Right lobe of liver (tissue), 4 donors: ENCODE data around the gene MCTP1.

DNA sequence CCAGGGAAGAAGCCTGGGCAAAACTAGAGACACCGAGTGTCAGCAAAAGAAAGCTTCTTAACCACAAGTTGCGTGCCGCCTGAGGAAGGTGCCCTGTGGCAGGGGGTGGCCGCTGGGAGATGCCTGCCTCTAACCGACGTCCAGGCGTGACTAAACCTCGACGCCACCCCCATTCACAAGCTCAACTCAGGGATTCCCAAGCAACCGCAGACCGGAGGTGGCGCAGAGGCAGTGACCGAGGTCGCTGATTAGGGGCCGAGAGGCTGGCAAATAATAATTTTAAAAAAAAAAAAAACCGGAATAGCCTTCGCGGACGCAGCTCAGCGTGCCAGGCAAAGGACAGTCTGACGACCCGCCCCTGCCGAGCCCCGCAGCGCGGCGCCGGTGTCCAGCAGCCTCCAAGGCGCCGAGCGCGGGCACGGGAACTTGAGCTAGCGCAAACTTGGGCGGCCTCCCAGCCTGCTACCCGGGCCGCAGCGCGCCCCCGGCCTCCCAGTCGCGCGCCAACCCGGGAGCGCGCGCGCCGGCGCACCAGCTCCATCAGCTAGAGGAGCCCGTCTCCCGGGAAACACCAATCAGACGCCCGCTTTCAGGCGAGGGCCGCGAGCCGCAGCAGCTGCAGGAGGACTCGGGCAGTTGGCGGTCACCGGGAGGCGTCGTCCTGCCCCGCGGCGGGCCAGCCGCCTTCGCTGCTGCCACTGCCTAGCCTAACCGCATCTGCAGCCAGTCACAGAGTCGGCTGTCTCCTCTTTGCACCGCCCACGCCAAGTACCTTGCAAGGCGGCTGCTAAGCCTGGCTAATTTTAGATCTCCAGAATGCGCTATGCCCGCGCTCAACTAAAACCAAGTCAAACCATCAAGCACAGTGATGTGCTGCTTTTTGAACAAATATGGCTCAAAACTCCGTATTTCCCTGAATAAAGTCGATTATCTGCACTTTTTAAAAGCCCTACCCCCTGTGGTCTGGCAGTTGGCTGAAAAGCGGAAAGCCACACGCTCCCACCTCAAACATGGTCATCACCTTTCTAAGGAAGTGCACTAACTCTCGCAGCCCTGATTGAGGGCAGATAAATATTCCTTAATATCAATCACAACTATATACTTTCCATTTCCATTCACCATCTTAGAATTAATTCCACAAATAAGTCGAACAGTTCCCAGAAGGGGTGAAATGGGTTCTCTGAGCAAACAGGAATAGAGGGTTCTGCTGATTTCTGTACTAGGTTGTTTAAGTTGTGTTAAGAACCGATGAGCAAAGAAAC lies 222.0 kb downstream of the MEF2C start:
- PRO-cap, 4 experiments, result no peak in any of the 4 experiments
- RAMPAGE, long total RNA, 2 experiments, result no peak in any of the 2 experiments

DNA sequence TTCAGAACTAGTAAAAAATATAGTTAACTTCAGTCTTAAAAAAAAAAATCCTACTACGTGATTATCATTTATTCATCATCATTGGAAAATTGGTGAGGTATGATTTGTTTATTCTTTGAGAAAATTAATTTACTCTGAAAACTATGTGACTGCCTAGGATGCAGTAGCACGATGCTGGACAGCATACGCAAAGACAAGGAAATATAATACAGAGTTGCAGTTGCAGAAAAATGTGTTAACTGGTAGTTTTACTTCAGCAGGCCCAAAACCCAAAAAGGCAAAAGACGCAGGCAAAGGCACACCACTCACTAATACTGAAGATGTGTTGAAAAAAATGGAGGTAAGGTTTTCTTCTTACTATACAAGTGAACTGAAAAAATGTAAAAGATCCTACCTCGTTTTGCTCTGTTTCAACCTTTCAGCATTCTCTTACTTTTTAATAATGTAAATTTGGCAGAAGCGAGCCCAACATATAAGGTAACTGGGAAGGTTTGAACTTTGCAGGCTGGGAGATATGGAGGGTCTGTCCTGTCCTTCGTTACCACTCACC lies 27.1 kb downstream of the POLR3G start:
- PRO-cap, 4 experiments, result no peak in any of the 4 experiments
- RAMPAGE, long total RNA, 2 experiments, result no peak in any of the 2 experiments

GRCh38 chr5:90506136-90506754 lies 23.1 kb downstream of the LYSMD3 start:
- PRO-cap, 4 experiments, result no peak in any of the 4 experiments
- RAMPAGE, long total RNA, 2 experiments, result no peak in any of the 2 experiments

GRCh38 chr5:90516677-90518116 lies 12.2 kb downstream of the LYSMD3 start:
- PRO-cap, 4 experiments, result no peak in any of the 4 experiments
- RAMPAGE, long total RNA, 2 experiments, result no peak in any of the 2 experiments

- PRO-cap, 4 experiments, result no peak in any of the 4 experiments
- RAMPAGE, long total RNA, 2 experiments, result no peak in any of the 2 experiments
These were observed 6.9 kb downstream of the LYSMD3 start for GRCh38 chr5:90522274-90523087.

- PRO-cap, 4 experiments, result no peak in any of the 4 experiments
- RAMPAGE, long total RNA, 2 experiments, result no peak in any of the 2 experiments
These were observed 261.6 kb downstream of the ARRDC3 start for GRCh38 chr5:91121603-91121930.

GRCh38 chr5:91245115-91245595 lies 138.0 kb downstream of the ARRDC3 start:
- PRO-cap, 4 experiments, result no peak in any of the 4 experiments
- RAMPAGE, long total RNA, 2 experiments, result no peak in any of the 2 experiments

- PRO-cap, 4 experiments, result peak in 1 of 4 experiments; most common minus-strand start chr5:91281568 (in 1)
- RAMPAGE, long total RNA, 2 experiments, result no peak in any of the 2 experiments
These were observed 101.6 kb downstream of the ARRDC3 start for GRCh38 chr5:91281391-91282031.

DNA sequence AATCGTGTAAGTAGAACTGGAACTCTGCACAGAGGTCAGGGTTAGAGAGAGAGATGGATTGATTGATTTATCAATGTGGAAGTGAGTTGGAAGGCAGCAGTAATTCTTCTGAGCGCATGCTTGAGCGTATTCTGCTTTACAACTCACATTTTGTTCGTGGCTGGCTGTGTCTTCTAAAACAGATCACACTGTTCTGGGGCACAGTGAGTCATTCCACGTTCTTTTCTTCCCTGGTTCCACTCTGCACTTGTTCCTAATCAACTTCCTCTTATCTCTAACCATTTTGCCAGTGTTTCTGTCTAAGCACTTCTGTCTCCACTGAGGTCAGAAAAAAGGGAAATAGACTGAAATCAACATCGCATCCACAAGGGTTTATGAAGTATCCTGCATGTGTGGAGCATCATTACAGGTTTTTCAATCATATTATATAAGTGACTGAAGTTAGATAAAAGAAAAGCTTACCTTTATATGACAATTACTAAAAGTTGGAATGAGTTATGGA lies 86.7 kb upstream of the ARRDC3 start:
- PRO-cap, 4 experiments, result peak in 2 of 4 experiments; most common plus-strand start position 367 of the sequence (in 1); most common minus-strand start position 145 of the sequence (in 2)
- RAMPAGE, long total RNA, 2 experiments, result no peak in any of the 2 experiments

DNA sequence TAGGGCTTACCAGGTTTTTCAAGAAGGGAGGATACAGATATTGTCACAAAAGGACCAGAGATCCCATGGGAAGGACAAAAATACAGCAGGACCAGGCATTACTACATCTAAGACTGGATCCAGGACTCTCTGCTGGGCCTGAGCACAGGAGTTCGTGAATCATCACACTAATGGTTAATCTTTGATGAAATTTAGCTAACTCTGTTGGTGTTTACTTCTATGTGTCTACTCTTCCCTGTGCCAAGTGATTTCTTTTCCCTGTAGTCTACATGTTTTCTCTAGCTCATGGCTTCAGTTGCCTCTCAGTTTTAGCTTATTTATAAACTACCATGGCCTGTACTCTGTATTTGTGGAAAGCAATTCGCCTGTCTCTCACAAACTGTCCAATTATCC lies 988.5 kb upstream of the ARRDC3 start:
- PRO-cap, 4 experiments, result peak in 4 of 4 experiments; most common plus-strand start position 214 of the sequence (in 1); most common minus-strand start position 115 of the sequence (in 4)
- RAMPAGE, long total RNA, 2 experiments, result start-site peak on the minus strand in 2 of 2 experiments, centred at positions 122 to 124 of the sequence, 14 to 20 reads per replicate

DNA sequence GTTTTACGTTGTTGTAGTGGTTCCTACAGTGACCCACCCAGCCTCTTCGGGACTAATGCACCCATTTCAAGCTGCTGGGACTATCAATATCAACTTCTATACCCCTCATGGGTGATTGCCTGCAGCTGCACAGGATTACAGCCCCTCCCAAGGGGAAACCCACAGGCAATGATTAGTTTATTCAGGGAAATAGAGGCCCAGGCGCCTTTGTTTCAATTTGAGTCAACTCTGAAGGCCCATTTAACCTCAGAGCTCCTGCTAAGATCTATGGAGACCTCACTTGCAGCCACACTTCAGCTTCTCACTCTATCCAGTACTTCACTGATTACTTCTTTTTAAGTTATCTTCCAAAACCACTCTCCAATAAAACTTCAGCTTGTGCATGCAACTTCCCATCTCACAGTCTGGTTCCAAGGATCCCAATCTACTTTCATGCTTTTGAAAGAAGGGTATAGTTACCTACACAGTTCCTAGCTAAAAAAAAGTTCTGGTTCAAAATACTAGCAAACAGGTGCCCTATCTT lies 342.6 kb upstream of the NR2F1 start:
- PRO-cap, 4 experiments, result peak in 3 of 4 experiments; most common minus-strand start position 209 of the sequence (in 3)
- RAMPAGE, long total RNA, 2 experiments, result no peak in any of the 2 experiments

DNA sequence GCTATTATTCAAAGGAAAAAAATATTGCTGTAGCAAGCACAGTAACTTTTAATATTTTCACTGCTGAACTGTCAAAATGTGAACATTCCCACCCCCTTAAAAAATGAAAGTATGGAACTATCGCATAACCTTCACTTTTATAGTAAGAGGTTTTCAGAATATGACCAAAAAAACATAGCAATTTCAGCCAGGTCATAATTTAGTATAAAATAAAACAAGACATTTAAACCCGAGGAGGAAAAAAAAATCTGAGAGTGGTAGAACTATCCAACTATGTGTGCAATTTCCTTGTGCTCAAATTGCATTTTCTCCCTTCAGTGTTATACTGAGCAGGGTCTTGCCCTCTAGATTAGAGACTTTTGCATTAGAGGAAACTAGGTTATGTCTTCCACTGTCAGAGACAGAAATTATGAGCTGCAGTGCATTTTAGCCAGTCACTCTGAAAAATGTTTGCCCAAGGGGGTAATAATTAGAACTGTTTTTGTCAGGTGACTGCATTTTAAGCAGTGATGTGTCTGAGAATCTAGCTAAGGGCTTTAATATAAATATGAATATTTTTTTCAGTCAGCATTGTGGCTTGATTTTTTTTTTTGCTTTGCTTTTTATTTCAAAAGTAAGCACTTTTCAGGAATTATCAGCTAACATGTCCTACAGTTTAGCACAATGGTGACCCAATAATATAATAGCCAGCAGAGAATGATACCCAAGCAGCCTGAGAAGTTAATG lies 332.5 kb upstream of the NR2F1 start:
- PRO-cap, 4 experiments, result no peak in any of the 4 experiments
- RAMPAGE, long total RNA, 2 experiments, result no peak in any of the 2 experiments

- PRO-cap, 4 experiments, result no peak in any of the 4 experiments
- RAMPAGE, long total RNA, 2 experiments, result no peak in any of the 2 experiments
These were observed 172.0 kb upstream of the NR2F1 start for GRCh38 chr5:93410869-93411632.

- PRO-cap, 4 experiments, result no peak in any of the 4 experiments
- RAMPAGE, long total RNA, 2 experiments, result no peak in any of the 2 experiments
These were observed 160.8 kb upstream of the NR2F1 start for GRCh38 chr5:93422280-93422539.

DNA sequence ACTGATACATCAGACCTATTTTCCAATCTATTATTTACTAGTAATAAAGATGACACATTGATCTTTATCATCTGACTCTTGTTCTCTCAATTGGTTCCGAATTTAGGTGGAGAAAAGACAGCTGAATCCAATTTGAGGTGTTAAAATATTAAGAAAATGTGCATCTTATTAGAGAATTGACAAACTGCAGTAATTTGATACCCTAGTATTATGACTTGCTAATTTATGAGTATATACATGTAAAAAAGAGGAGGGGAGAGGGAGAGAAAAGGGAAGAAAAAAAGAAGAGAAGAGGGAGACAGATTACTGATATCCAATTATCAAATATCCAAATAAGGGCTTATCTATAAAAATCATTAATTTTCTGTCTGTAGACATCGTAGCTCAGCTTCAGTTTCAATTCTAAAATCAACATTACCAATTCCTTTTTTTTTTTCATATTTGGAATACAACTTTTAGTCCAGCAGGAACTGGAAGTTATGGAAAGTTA lies 183.8 kb downstream of the FAM172A start:
- PRO-cap, 4 experiments, result no peak in any of the 4 experiments
- RAMPAGE, long total RNA, 2 experiments, result no peak in any of the 2 experiments

DNA sequence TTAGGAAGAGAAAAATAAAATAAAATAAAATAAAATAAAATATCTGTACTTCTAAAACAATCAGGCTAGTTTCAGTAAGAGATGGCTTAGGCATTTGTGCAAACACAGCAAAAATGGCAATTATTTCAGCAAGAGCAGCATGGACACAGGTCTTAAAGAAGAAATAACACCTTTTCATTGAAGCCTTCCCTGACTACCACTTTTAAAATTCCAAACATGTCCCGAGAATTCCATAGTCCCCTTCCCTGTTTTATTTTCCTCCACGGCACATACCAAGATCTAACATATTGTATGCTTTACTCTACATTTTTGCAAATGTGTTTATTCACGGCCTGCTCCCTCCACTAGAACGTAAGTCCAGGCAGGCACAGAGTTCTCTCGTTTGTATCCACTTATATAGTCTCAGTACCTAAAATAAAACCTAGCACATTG lies 151.3 kb downstream of the FAM172A start:
- PRO-cap, 4 experiments, result peak in 1 of 4 experiments; most common plus-strand start position 221 of the sequence (in 1)
- RAMPAGE, long total RNA, 2 experiments, result no peak in any of the 2 experiments

GRCh38 chr5:94471505-94471889 lies 146.9 kb downstream of the KIAA0825 start:
- PRO-cap, 4 experiments, result no peak in any of the 4 experiments
- RAMPAGE, long total RNA, 2 experiments, result no peak in any of the 2 experiments

DNA sequence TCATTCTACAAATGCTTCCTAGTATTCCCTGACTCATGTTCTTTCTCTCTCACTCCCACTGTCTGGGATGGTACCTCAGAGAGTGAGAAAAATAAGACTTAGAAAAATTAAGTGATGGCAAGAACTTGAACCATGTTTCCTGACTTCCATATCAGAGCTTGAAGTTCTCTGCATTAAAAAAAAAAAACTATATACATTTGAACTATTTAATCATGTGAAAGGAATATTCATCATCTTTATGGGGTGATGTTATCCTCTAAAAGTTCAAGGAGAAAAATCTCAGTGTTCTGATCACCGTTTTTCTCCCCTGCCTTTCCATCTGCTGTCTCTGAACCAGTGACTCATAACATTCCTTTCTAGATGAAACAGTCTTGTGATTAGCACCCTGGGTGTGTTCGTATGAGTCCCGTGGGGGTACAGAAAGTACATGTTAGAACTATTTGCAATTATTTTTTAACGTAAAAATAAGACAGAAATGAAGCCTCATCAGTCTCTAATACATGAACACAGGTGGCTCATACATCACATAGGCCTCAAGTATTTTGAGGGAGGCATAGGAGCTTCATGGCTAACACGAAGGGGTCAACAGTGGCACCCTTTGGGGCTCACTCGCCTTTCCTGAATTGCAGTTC lies 283.1 kb downstream of the SLF1 start:
- PRO-cap, 4 experiments, result no peak in any of the 4 experiments
- RAMPAGE, long total RNA, 2 experiments, result no peak in any of the 2 experiments

DNA sequence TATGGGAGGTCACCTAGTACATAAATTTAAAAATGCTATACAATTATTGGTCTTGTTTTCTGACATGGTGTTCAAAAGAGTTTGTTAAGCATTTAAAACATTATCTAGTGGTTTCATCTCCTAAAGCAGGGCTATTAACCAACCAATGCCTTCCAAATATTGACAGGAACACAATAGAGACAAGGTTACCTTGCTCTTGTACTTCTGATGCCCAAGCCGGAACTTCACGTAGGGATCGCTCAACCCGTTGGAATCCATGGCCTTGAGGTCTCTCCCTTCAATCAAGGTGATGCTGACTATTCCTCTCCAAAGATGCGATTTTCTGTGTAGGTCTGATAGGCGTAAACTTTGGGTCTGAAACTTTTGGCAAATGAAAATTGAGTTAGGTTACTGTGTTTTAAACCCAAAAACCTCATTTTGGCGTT lies 294.2 kb downstream of the SLF1 start:
- PRO-cap, 4 experiments, result no peak in any of the 4 experiments
- RAMPAGE, long total RNA, 2 experiments, result no peak in any of the 2 experiments

- PRO-cap, 4 experiments, result no peak in any of the 4 experiments
- RAMPAGE, long total RNA, 2 experiments, result no peak in any of the 2 experiments
These were observed at the start of gene MCTP1 for GRCh38 chr5:95284832-95285643. Gene MCTP1, minus strand, starts transcription at chr5:95285094.